Endometrial microvascular endothelial cells (primary cell): Measurements from ENCODE around the genes UBE2V1 and RIPOR3.

- RAMPAGE, long total RNA: no peak
These were observed 726 bp upstream of the SLC9A8 start for GRCh38 chr20:49811756-49812448.

GRCh38 chr20:50029763-50030574 is 47.2 kb downstream of the SNAI1 start:
- RAMPAGE, long total RNA: no peak

DNA sequence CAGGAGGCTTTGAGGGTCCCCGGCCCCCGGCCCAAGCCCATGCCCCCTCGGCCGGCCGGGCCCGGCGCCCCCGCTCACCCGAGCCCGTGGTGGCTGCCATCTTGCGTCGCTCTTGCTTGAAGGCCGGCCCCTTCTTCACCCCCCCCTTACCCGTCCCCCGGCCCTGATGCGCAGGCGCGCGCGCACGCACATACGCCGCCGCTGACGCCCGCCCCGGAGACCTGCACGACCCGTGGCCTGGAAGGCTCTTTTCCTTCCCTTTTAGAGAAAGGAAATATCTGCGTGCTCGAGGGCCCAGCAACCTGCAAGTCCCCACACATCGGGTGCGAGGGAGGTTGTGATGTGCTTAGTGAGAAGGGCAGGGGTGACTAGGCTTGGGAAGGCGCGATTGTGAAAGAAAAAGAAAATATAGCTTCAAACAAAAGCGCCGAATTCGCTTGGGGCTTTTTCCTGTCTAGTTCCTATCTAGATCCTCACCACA is at the start of gene UBE2V1:
UBE2V1 (minus strand) TSS at position 122 of the 481 bp plus-strand sequence.
- RAMPAGE, long total RNA: start-site peak on the minus strand centred at position 127 of the sequence, 39 bp wide, 3,429 and 3,205 reads in 2 replicates

- RAMPAGE, long total RNA: no peak
These were observed 8.7 kb upstream of the UBE2V1 start for GRCh38 chr20:50121454-50122312.

GRCh38 chr20:50165948-50166687 is 12.6 kb upstream of the PEDS1 start:
- RAMPAGE, long total RNA: no peak

GRCh38 chr20:50216540-50217030 is 26.0 kb downstream of the CEBPB start:
- RAMPAGE, long total RNA: no peak

DNA sequence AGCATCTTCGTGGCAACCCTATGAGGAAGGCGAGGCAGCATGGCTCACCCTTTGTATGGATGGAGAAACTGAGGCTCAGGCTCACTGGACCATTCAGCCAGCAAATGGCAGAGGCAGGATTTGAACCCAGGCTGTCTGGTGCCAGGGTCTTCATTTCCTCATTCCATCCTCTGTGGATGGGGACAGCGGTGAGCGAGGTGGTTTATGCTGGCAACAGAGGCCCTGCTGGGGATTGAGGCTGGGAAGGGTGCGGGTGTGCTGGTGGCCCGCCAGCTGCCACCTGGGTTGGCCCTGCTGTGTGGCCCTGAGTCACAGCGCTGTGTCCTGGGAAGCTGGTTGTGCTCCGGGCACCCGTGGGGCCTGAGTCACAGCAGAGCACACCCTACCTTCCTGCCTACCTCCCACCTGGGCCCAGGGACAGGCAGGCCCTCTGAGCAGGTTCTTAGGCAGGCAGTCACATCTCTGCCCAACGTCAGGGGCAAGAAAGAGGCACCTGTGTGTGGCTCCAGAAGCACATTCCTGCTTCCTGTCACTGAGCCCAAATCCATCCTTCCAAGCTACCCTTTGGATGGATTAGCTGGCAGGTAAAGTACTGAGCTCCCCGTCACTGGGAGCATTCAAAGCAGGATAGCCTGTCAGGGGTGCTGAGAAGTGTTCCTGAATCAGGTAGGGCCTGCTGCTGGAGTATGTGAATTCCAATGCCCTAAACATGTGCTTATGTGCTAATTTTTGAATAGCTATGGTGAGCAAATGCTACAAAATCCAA is 53.8 kb downstream of the CEBPB start:
- RAMPAGE, long total RNA: no peak

DNA sequence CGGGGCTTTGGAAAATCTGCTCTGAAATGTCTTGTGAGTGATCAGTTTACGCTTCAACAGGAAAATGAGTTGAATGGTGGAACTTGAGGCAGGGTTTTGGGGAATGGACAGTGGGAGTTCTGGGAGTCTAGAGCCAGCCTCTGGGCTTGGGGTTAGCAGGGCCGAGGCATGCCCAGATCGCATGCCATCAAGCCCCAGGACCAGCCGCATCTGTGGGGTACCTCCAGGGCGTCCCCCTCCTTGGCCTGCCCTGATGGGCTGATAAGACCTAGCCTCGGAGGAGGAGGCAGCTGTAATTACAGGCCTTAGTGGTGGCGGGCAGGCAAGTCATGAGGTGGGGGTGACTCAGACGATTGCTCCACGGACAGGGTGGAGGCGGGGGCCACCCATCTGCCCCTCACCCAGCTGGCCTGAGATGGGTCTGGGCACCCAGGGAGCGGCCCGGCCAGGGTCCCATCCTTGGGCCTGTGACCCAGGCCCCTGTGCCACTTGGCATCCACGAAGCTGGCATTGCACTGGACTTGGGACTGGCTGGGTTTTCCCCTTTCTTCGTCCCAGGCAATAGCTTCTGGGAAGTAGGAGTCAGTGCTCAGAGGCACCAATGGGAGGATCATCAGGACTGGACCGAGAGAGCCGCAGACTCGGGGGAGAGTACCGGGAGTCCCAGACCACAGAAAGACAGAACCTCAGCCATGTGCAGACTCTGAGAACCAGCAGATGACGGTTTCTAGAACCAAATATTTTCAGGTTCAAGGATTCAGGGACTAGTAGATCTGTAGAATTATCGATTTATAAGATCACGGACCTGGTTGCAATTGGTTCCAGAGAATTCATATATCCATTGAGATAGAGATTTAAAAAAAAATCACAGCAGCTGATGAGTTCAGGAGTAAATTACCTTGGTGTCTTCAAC is 57.6 kb downstream of the CEBPB start:
- RAMPAGE, long total RNA: no peak

- RAMPAGE, long total RNA: no peak
These were observed 88.1 kb downstream of the CEBPB start for GRCh38 chr20:50278442-50279495.

GRCh38 chr20:50389160-50389850 is 120.9 kb upstream of the PTPN1 start:
- RAMPAGE, long total RNA: no peak

- RAMPAGE, long total RNA: no peak
These were observed 106.4 kb upstream of the PTPN1 start for GRCh38 chr20:50403547-50404341.

- RAMPAGE, long total RNA: no peak
These were observed 4.5 kb downstream of the PTPN1 start for GRCh38 chr20:50514599-50515230.

DNA sequence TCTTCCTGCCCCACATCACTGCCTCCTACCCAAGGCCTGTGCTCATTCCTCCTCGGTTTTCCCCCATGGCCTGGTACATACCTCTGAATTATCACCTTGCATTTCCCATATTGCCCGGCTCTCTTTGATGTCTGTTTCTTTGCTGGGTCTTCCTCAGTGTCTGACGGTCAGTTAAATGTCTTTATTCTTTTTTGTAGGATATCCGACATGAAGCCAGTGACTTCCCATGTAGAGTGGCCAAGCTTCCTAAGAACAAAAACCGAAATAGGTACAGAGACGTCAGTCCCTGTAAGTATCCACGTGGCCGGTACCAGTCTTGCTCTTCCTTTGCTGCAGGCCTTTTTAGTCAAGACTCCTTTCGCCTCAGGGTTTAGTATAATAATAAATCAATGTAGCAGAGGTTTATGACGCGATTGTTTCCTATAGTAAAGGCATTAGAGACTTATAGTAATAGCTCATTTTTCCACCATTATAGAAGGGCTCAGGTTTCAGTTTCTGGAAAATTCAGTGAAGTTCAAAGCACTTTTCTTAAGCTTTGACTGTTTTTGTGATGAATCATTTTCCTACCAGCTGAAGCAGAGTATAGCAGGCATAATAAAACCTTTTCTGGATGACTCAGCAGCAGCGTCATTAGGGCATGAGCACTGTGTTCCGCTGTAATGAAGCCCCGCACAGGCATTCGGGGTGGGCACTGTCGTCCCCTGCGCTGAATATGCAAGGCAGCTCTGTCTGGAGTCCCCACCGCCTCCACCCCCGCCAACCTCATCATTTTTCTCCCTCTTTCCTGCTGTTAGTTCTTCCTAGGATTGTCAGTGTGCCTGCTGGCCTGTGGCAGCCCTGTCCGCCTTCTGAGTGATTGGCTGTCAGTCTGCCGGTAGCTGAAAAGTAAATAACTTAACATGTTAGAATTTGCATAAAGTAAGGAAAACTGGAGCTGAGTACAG is 51.3 kb downstream of the PTPN1 start:
- RAMPAGE, long total RNA: no peak

DNA sequence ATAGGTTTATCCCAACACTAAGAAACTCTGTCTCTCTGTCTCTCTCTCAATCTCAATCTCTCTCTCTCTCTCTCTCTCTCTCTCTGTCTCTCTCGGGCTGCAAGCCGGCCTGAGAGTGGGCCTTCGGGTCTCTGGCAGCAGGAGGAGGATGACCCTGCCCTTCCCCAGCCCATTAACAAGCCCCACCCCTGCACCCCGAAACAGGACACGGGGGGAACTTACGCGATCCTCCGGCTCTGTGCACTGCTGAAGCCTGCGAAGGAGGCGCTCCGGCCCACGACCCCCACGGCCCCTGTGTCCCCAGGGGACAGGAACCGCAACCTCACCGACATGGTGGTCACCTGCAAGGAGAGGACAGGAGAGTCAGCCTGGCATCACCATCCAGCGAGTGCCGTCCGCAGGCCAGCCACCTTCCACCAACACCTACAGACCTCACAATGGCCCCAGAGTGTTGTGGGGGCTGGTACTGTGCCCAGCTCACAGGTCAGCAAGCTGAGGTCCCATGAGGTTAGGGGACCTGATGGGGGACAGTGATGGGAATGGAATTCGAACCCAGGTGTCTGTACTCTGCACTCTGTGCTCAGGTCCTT is 60.7 kb downstream of the RIPOR3 start:
- RAMPAGE, long total RNA: no peak

DNA sequence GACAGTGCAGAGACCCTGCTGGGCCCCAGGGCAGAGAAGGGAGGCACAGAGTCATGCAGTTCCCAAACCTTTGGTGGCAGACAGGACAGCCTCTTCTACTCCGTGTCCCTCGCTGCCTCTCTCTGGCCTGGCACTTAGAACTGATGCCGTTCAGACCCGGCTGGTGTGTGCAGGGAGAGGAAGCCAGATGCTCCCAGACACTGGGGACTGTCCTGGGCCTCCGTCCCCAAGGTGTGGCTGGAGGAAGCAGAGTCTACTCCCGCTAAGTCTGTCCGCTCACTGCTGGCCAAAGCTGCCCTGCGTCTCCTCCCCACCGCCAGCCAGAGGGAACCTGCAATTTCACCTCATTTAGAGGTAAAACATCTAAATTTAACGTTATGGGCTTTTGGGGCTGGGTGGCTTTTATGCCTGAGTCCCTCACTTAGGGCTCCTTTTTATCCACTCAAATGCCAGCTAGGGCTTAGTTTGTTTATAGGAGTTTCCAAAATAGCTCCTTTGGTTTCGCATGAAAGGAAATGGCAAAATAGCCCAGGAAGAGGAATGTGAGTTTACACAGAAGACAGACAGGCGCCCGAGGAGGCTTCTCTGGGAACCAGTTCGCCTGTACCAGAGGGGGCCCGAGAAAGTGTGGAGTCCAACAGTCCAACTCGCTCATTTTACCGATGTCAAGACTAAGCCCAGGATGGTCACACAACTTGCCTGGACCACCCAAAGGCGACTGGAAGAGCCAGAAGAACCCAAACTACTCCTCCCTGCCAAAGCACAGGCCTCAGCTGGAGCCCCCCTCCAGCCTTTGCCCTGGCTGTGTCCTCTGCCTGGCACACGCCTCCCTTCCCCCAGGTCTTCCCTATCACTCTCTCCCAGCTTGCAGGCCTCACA is 54.6 kb downstream of the RIPOR3 start:
- RAMPAGE, long total RNA: no peak

DNA sequence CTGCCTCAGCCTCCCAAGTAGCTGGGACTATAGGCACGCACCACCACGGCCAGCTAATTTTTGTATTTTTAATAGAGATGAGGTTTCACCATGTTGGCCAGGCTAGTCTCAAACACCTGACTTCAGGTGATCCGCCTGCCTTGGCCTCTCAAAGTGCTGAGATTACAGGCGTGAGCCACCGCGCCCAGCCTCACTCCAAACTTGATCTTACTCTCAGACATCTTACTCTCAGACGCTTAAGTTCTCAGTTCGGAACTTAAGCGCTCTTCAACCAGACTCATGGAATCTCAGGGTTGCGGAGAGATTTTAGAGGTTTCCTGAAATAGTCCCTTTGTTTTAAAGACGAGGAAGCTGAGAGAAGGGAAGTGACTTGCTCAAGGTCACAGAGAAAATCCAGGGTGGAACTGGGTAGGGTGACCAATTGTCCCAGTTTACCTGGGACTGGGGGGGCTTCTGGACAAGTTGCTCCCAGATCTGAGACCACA is 2.0 kb downstream of the RIPOR3 start:
- RAMPAGE, long total RNA: no peak

GRCh38 chr20:50690776-50691896 is at the start of gene RIPOR3:
Gene RIPOR3, minus strand, starts transcription at chr20:50691542.
- RAMPAGE, long total RNA: no peak

DNA sequence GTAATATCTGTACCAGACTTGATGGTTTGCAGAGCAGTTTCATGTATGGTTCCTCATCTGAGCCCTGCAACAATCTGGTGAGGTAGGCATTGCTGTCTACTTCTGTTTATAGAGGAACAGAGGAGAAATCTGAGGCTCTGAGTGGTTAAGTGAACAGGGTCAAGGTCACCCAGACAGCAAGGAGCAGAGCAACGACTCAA is 4.1 kb upstream of the PARD6B start:
- RAMPAGE, long total RNA: no peak

- RAMPAGE, long total RNA: no peak
These were observed 1.0 kb downstream of the PARD6B start for GRCh38 chr20:50732395-50732841.

DNA sequence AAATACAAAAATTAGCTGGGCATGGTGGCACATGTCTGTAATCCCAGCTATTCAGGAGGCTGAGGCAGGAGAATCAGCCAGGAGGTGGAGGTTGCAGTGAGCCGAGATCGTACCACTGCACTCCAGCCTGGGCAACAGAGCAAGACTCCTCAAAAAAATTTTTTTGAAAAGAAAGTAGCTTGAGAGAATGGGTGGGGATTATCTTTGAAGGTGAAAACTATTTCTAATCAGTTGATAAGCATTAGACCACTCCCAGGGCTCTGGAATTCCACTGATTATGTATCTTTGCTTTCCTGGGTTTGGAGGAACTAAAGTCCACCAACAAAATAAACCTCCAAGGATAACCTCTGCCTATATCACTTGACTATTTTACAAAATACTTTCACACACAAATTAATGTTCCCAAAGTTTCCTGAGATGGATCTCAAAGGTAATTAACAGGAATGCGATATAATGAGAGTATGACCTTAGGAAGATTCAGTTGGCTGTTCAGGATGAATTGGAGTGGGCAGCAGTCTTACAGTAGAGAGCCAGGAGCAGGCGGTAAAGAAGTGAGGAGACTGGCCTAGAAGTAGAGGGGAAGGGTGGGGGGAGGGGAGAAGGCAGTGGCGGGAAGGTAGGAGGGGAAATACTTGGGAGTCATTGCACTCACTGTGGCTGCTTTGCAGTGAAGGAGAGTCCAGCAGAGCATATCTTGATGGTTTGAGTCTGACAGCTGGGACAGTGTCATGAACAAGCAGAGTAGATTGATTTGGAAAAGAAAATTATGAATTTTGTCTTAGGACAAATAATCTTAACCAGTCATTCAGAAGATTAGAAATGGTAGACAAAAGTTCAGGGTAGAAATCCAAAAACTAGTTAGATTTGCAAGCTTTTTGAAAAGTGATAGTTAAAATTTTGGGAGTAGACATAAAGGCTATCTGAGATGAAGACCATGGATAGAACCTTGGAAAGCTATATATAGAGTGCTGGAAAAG is 8.2 kb downstream of the PARD6B start:
- RAMPAGE, long total RNA: no peak